Heart right ventricle (tissue), 2 donors: ENCODE measurements around the gene PDLIM4.

GRCh38 chr5:131362300-131362552, 98.4 kb downstream of the CDC42SE2 start:
- PRO-cap, 2 experiments = no peak in any of the 2 experiments

- PRO-cap, 2 experiments = no peak in any of the 2 experiments
Measured at GRCh38 chr5:131364522-131365003, 100.7 kb downstream of the CDC42SE2 start.

GRCh38 chr5:131375187-131375818, 111.5 kb downstream of the CDC42SE2 start:
- PRO-cap, 2 experiments = no peak in any of the 2 experiments

GRCh38 chr5:131386619-131387076, 122.8 kb downstream of the CDC42SE2 start:
- PRO-cap, 2 experiments = no peak in any of the 2 experiments

DNA sequence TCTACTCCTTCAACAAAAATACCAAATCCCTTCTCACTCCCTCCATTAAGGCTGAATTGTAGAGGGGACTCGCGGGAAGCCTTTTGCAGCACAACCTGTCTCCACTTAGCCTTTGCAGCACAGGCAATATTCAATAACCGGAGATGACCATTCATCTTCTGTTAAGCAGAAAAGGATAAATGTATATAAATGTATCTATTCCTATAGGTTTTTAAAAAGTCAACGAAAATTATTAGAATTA, 142.5 kb downstream of the RAPGEF6 start:
- PRO-cap, 2 experiments = no peak in any of the 2 experiments

DNA sequence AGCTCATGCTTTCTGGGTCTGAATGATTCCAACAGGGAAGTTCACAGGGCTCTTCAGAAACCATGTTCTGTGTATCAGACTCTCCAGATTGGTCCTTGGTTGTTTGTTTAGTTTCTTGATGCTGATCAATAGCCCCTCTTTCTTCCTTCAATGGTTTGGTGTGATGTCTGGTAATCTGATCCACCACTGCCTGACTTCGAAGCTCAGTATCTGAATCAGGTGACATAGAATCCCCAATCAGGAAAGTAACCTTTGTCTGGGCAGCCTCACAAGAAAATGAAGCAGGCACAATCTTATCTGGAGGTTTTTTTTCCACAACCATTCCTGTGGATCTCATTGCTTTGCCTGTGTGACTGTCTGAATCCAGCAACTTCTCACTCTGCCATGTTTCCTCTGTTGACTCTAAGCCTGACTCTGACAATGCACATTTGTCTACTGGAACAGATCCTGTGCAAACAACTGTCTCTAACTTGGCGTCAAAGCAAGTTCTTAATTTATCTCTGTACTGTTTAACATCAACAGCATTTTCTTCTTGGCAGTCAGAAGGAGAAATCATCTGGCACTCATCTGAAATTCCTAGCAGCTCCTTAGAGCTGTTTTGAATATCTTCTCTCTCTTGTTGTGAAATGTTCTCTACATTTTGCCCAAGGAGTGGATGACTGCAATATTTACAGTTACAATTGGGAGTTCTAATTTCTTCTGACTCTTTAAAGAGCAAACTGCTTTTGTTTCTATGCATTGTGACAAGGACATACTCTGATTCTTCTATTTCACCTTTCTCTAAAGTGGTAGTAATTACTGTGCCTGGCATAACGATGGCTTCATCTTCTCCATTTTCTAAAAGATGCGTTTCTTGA, 37.1 kb upstream of the RAPGEF6 start:
- PRO-cap, 2 experiments = no peak in any of the 2 experiments

DNA sequence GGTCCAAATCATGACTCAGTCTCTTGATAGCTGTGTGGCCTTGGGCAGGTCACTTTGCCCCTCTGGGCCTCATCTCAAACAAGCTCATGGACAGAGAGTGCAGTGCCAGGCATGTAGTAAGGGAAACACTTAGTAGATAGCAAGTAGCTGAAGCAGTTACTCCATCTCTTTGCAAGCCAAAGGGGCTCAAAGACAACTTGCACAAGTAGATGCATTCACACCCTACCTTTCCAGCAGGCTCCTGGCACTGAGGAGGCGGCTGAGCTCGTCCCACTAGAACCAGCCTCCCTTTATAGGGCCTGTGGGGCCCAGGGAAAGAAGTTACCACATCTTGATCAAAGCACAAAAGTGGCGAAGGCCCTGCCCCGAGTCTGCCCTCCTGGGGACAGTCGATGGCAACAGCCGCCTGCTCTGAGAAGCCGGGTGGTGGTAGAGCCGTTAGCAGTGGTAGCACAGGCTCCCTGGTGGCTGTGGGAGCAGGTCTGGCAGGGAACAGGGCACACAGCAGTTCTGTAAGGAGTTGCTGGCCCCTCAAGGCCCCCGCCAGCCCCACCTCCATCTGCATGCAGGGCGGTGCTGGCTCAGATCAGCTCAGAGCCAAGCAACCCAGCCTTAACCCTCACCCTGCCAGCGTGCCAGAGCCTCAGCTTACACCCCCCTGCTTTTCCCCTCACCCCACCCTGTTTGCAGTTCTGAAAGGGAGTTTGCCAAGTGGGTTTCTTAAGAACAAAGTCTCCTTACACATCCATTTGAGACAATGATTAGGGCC, 12.1 kb downstream of the ACSL6 start:
- PRO-cap, 2 experiments = no peak in any of the 2 experiments

- PRO-cap, 2 experiments = no peak in any of the 2 experiments
Measured at GRCh38 chr5:132099039-132099398, 25.4 kb downstream of the CSF2 start.

DNA sequence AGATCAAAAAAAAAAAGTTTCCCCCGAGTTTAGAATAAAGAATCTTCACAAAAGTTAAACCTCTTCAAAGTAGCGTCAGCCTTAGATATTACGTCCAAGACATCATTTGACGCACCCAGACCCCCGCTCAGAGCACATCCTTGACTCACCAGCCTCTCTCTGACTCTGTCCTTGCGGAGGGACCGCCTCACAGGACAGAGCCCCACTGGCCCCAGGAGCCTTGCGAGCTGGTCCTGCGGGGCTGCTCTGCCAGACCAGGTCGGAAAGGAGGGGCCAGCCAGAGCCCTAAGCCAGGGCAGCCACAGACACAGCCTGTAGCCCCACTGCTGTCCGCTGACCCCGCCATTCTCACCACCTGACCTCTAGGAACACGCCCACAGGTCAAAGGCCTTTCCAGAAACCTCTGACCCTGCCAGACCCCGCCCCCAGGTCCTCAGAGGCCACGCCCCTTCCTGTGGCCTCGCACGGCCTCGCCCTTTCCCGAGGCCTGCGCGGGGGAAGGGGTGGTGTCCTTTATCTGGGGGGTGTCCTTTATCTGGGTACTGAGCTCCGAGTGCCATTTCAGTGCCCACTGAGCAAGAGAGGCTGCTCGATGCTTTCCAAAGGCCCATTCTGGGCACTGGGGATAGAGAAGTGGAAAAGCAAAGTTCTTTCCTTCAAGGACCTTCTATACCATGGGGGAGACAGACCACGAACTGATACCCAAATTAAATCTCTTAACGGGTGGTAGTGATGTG, 46.7 kb downstream of the P4HA2 start:
- PRO-cap, 2 experiments = no peak in any of the 2 experiments

- PRO-cap, 2 experiments = peak in 1 of 2 experiments; most common plus-strand start chr5:132225403 (in 1)
Measured at GRCh38 chr5:132224997-132226321, 2.2 kb downstream of the P4HA2 start.

DNA sequence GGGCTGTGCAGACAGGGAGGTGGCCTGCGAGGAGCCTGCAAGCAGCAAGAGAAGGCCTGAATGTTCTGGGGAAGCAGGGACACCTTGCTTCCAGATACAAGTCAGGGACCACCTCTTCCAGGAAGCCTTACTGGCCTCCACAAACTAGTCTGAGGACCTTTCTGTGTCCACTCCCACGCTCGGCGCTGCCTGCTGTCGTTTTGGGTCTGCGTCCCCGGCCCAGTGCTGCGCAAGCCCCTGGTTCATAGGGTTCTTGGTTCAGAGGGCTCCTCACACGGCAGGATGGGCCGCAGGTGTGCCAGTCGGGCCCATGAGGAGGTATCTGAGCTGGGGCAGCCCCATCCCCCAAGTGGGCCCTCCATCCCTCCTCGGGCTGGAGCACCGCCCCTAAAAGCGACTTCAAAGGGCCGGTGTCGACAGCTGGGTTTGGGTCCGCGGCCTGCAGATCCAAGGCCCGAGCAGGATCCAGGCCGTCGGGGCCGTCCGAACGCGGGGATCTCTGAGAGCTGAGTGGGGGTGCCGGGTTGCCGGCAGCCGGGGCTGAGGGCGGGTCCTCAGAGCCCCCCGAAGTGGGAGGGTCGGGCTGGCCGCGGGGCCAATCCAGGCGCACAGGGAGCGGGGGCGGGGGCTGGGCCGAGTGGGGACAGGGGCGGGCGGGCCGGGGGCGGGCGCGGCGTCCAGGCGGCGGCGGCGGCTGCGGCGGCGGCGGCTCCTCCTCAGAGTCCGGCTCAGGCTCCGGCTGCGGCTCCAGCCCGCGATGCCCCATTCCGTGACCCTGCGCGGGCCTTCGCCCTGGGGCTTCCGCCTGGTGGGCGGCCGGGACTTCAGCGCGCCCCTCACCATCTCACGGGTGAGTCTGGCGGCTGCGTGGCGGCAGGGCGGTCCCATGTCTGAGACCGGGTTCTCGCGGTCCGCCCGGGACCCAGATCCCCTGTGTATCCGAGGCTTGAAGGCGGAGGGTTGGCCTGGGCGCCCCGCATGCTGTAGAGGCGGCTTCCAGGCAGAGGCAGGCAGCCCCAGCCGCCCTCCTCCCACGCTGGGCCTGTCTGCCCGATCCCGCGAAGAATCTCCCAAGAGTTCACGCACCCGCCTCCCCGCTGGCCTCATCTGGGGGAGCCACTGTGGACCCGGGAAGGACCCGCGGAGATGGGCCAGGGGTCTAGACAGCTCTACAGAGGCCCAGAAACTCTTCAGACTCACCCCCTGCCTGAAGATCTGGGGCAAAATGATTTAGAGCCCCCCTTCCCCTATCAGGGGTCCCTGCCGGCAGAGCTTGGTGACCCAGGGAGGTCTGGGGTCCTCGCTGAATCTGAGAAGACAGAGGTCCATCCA, at the start of gene PDLIM4:
PDLIM4 (plus strand) TSS at position 719 of the 1,332 bp plus-strand sequence.
- PRO-cap, 2 experiments = peak in 2 of 2 experiments; most common plus-strand start position 719 of the sequence (in 2); most common minus-strand start position 501 of the sequence (in 1)

- PRO-cap, 2 experiments = no peak in any of the 2 experiments
Measured at GRCh38 chr5:132295719-132296619, 1.8 kb downstream of the SLC22A4 start.

- PRO-cap, 2 experiments = no peak in any of the 2 experiments
Measured at GRCh38 chr5:132297932-132298766, 4.0 kb downstream of the SLC22A4 start.

- PRO-cap, 2 experiments = no peak in any of the 2 experiments
Measured at GRCh38 chr5:132348245-132348931, 21.1 kb upstream of the SLC22A5 start.

DNA sequence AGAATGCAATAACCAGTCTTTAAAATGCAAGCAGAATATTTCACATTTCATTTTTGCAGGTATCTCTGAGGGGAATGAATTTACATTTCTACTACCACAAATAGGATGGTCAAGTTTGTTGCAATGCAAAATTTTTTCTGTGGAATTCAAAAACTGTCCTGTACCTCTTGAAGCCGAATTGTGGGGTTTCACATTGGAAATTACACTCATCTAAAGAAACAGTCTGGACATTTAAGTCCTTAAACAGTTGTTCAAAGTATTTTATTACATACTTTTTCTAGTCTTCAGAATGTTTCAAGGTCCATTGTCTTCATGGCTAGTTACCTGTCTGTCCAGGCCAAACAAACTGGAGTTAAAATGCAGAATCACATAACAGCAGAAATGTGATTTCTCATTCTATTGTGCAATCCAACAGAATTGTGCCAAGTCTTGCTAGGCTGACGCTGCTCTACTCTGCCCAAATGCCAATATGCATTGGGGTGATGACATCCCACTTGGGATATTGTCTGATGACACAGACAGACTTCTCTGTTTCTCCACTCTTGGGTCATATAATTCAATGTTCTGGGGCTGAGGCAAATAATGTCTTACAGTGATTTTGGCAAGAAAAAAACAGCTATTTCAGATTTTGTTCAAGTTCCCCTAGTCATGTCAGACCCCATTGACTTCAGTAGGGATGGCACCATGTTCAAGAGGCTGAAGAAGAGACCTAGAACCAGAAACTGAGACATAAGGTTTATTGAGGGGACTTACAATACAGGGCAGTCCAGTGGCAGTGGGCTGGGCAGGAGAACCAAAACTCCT, 5.2 kb upstream of the SLC22A5 start:
- PRO-cap, 2 experiments = no peak in any of the 2 experiments

DNA sequence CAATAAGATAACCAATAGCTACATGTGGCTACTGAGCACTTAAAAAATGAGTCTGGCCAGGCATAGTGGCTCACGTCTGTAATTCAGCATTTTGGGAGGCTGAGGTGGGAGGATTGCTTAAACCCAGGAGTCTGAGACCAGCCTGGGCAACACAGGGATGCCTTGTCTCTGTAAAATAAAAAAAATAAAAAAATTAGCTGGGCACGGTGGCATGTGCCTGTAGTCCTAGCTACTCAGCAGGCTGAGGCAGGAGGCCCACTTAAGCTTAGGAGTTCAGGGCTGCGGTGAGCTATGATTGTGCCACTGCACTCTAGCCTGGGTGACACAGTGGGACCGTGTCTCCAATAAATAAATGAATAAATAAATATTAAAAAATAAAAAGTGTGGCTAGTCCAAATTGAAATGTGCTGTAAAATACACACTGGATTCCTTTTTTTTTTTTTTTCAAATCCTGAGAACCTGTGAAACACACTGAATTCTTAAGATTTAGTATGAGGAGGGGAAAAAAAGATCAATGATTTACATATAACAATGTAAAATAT, 1.2 kb upstream of the SLC22A5 start:
- PRO-cap, 2 experiments = no peak in any of the 2 experiments

GRCh38 chr5:132472807-132473832, 17.5 kb downstream of the IRF1 start:
- PRO-cap, 2 experiments = no peak in any of the 2 experiments

DNA sequence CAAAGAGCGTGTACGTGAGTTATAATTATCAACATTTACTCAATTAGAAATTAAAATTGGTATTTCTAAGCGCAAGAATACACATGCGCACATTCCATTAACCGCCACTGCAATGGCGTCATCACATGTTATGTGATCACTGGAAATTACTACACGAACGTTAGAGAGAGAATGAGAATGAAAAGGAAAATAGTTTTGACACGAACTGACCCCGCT, 405 bp upstream of the RAD50 start:
- PRO-cap, 2 experiments = no peak in any of the 2 experiments

- PRO-cap, 2 experiments = no peak in any of the 2 experiments
Measured at GRCh38 chr5:132715746-132716118, 21.6 kb downstream of the KIF3A start.

GRCh38 chr5:132886773-132887069, 13.3 kb downstream of the LEAP2 start:
- PRO-cap, 2 experiments = no peak in any of the 2 experiments